Neural crest cell (in vitro differentiated cells): ENCODE data around the gene RGS10.

GRCh38 chr10:119413238-119413778 is 129.2 kb downstream of the RGS10 start:
- PRO-cap: no peak

- PRO-cap: no peak
Measured at GRCh38 chr10:119415812-119416235, 126.7 kb downstream of the RGS10 start.

DNA sequence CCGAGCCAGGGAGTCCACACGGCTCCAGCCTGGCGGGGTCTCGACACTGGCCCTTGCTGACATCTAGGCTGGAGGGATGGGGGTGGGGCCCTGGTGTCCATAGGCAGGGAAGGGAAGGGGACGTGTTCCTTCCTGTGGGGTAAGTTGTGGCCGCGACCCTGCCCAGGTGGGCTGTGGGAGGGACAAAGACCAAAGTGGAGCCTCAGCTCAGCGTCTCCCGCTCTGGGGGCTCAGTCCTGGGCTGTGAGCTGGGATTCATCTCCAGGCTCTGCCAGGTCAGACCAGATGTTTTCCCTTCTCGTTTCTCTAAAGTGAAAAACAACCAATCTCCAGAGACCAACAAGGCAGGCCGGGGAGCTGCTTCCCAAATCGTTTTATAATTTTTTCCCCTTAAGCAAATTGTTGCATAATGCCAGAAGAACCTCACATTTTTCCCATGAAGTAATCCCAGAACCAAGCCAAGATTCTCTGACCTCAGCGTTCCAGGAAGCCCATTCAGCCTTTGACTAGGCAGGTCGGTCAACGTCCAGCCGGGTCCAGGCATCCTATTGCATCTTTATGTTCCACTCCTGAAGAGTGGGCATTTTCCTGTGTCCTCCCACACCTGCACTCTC is 101.2 kb downstream of the RGS10 start:
- PRO-cap: no peak

- PRO-cap: no peak
Measured at GRCh38 chr10:119443254-119443978, 99.1 kb downstream of the RGS10 start.

GRCh38 chr10:119515415-119515836 is 27.1 kb downstream of the RGS10 start:
- PRO-cap: no peak

GRCh38 chr10:119536062-119537121 is 6.1 kb downstream of the RGS10 start:
- PRO-cap: no peak

GRCh38 chr10:119542588-119542975 is at the start of gene RGS10:
RGS10 (minus strand) TSS chr10:119542719.
- PRO-cap: bidirectional peak, plus-strand start at chr10:119542832, minus-strand start at chr10:119542701

GRCh38 chr10:119576572-119577180 is 20.1 kb downstream of the TIAL1 start:
- PRO-cap: no peak

DNA sequence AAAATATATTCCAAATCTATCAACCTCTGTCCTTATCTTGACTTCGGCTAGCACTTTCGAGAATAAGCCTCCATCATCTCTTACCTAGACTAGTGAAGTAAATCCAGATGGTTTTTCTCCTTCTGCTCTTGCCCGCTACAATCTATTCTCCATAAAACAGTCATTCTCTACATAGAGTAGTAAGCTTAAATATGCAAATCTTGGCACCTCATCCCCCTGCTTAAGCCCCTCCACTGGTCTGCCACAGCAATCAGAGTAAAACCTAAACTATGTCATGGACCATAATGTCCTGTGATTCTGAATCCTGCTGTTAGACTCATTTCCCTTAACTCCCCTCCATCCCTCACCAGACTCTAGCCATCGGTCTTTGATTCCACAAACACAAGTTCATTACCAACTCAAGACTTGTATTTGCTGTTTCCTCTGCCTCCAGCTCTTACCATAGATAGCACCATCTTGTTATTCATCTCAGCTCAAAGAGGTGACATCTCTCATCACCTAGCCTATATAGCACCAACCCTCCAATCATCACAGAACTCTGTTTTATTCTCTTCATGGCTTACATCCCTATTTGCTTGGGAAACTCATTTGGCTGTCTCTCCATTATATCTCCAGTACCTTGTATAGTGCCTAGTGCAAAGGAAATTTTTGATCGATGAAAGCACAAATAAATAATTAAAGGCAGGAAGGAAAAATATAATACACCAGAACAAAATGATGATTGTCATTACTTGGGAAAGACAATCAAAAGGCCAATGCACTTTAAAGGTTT is 10.2 kb downstream of the TIAL1 start:
- PRO-cap: no peak

DNA sequence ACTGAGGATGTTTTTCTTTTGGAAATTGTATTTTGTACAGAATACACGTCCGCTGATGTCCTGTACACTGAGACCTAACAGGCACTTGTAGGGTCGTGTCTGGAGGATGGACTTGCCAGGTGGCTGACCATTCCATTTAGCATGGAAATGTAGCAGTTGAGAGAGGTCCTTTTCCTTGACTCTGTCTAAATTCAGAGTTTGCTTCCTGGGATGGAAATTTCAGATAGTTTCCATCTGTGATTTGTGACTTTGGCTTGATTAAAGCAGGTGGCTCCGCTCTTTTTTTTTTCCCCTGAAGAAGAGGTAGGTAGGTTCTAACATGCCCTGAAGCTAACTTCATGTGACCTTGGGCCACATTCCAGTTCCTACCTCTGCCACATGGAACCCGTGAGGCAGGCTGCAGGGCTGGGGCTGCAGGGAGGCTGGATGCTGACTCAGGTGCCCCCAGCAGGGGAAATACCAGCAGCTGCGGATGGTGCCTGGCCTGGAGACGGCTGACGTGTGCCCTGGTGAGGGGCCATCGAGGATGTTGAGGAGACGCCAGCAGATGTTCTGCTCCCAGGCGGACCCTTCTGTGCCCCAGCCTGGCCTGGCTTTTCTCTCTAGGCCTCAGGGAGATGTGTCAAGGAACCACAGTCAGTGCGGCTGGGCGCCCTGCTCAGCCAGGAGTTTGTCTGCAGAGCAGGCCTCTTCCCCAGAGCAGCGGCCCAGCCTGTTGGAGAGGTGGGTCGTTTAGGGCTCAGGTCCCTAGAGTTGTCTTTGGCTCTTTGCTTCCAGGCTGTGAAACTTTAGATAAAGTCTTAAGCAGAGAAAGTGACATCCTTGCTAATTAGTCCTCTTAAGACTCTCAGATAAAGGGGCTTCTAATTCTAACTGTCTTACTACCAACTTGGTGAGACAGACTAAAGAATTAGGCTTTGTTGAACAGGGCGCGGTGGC is 8.7 kb downstream of the BAG3 start:
- PRO-cap: no peak

GRCh38 chr10:119838311-119838943 is 34.2 kb downstream of the MCMBP start:
- PRO-cap: no peak

GRCh38 chr10:120430915-120431365 is 26.1 kb upstream of the PLPP4 start:
- PRO-cap: no peak

DNA sequence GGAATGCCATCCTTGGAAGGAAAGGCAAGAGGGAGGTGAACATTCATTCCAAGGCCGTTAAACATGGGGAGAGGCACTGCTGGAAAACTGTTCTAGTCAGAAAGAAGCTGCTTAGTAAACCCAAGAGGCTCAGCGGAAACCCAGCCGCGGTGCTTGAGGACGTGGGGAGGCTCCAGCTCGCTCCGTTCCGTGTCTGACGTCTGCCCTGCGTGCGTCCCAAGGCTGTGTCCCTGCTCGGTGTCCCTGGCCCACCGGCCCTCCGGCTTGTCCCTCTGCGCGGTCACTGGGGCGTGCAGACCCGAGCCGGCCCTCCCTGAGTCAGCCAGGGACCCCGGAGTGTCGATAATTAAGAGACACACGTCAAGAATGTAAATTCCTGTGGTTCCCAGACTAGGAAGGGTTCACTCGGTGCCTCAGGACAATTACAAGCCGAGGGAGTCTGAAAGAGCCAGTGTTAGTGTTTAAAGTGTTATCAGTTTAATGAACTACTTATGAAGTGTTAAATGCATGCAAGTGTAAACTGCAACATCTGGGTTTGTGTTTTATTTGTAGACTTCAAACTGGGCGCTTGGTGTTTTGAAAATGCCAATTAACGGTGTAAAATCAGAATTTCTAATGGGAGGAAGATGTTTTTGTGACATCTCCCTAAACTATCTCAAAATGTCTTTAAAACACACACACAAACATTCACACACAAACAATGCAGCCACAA is 99.0 kb downstream of the WDR11 start:
- PRO-cap: unidirectional peak, minus-strand start at position 285 of the sequence

- PRO-cap: no peak
Measured at GRCh38 chr10:121104524-121105145, 253.5 kb downstream of the WDR11 start.

DNA sequence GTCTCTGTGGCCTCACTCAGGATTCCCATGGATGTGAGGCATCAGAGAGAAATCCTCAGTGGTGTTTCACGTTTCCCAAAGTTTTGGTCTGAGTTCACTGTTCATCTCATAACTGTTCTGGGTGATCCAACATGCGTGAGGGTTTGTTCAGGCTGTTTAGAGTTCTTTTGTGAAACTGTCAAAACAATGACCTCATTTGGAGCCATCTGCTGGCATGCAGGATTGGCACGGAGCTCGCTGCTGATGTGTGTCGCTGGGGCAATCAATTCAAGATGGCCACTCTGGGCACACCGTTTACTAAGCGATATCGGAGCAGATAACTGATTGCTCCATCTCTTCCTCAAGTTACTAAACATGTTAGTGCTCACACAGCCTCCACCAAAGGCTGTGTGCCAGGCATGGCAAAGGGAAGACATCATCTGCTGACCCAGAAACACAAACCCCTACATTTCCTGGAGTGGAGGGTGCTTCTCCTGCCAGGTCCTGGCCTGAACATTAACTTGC is 365.6 kb downstream of the WDR11 start:
- PRO-cap: no peak

DNA sequence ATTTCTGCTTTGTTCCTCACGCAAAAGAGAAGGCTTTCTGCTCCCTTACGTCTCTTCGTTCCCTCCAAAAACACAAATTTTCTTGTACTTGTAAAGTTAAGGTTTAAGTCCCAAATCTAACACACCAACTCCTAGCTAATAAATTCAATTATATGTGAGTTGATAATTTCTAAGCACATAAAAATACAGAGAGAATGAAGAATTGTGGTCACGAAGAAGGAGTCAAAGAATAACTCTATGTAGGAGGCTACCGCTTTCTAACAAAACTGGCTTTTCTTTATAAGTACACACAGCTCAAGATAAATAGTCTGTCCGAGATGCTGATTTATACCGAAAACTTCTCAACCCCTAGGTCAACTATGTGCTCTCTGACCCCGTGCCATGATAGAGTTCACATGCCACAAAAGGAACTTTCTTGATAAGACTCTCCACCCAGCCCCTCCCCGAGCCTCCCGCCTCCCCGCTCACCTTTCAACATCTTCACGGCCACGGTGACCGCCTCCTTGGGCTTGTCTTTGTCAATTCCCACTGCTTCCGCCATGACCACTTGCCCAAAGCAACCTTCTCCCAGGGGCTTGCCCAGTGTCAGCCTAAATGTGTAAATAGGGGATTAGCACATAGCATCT is 97.8 kb downstream of the FGFR2 start:
- PRO-cap: no peak

- PRO-cap: bidirectional peak, plus-strand start at chr10:121668874, minus-strand start at chr10:121668756
Measured at GRCh38 chr10:121668661-121668991, 70.4 kb upstream of the FGFR2 start.

DNA sequence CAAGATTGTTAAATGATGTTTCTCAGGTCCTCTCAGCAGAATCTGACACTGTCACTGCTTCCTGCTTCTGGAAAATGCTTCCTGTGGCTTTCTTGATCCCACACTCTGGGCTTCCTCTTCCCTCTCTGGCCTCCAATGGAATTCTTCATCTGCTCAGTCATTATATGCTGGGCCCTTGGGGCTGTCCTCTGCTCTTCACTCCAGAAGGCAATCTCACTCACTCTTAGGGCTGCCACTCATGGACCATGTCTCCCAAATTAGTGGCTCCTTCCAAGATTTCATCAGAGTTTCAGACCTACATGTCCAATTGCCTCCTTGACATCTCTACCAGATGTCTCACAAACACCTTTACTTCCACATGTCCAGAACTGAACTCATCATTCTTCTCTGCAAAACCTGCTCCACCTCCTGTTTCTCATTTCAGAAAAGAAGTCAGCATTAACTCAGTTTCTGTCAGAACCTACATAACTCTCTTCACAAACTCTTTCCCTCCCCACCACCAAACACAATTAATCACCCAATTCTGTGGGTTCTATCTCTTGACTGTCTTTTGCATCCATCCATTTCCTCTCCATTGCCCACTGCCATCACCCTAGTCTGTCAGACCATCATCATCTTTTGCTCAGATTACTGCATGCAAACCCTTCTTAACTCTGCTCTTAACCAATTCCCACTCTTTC is 147.9 kb downstream of the ATE1 start:
- PRO-cap: no peak

DNA sequence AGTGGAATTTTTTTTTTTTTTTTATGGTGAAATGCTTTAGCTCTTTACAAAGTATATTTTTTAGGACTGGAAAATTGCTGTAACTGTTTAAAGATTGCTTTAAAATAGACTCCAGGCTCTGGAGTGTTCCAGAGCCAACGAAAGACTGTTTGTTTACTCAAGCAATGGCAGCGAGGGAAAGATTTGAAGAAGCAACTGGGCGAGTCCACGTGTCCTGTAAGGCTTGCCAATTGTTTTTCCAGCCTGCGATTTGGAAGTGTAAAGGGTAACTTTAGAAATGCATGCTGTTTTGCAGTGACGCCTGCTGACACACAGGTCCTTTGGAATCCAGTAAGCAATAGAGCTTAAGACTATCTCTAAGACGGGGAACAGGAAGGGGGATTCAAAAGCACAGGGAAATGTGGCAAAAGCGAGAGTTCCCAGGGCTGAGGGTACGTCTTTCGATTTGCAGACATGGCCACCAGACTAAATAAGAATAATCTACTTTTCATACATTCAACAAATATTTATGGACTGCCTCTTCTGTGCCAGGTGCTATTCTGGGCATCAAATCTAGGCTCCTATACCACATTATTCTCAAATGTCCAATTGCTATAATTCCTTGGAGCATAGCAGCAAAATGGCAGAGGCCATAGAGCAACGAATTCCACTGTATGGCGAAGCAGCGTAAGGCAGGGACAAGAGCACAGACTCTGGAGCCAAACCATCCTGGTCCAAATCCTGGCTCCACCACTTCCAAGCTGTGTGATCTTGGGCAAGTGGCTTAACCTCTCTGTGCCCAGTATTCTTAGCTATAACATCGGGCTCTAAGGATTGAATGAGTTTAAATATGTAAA is 55.9 kb downstream of the TACC2 start:
- PRO-cap: no peak

GRCh38 chr10:122113545-122114115 is 124.7 kb downstream of the TACC2 start:
- PRO-cap: bidirectional peak, plus-strand start at chr10:122113829, minus-strand start at chr10:122113728